HTR-8/SVneo (cell line): ENCODE results near the genes ETFRF1 and PPFIBP1.

GRCh38 chr12:24069651-24070294 lies 120.3 kb upstream of the SOX5 start:
- RRBS = no CpG with 5 or more reads among the region's 7 CpGs

GRCh38 chr12:25051455-25052160 lies 898 bp upstream of the IRAG2 start:
- RRBS = no CpG with 5 or more reads among the region's 6 CpGs

DNA sequence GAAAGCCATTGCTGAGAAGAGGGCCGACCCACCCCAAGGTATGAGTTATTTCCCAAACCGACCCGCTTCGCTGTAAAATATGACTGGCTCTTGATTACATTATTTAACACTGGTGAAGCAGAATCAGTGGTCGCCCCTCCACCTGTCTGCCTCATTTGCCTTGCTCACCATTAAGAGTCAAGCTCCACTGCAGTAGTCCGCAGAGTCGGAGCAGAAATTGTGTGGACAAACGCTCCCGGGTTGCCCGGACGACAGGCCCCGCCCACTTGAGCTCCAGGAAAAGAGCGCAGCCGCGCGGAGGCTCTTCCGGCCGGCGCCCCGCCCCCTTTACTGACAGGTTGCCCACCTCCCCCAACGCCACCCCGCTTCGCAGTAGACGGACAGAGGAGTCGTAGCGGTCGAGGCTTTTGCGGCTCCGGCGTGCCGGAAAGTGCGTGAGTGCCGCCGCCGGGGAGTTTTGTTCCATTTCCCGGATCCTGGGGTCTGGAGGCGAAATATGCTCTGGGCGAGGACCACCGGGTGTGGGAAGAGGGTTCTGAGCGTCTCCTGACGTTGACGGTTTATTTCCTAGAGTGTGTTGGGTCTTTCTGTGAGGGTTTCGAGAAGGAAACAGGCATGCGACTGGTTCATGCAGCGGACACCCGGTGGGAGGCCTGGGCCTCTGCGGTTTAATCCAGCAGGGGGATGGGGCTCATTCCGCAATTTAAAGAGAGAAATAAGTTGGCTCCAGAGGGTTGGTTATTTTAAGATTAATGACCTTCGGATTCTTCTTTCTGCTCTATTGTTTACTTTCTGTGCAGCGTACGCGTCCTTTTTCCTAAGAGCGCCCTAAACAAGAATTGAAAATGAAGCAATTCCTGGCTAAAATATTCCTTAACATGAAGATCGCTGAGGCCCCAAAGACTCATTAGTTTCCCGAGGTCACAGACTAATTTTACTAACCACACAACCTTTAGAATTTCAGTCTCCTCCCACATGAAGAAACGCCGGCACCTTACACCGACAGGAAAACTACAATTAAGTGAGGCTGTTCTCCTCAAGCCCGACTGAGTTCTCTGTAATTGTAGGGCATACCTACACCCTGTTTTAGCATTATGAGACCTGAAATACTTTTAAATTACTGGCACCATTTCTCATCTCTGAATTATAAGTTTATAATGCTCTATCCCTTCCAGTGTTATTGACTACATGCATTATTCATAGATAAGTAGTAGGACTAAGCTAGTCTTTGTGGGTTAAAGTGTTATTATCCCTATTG lies at the start of gene ETFRF1:
Gene ETFRF1, plus strand, starts transcription at position 330 of the 1,258 bp plus-strand sequence.
- RRBS = under 1% methylated on average over 24 of the region's 59 CpGs

DNA sequence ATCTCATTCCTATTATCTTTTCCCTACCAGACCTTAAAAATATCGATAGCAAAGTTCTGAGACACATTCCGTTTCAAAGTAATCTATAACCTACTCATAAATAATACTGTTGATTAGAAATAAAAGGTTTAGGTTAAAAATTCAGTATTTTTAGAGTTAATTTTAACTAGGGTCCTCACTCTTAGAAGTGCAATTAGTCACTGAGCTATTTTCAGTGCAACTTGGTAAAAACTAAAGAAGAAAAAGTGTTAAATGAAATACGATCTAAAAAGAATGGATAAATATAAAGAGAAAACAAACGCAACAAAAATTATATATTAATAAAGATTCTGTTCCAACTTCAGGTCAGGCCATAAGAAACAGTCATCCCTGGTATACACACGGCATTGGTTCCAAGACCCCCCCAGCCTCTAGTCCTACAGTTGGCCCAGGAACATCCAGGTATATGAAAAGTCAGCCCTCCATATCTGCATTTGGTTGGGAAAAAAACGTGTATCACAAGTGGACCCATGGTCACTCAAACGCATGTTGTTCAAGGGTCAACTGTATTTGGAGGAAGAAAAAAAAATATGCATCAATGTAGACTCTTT lies 19.0 kb downstream of the KRAS start:
- RRBS = no CpG with 5 or more reads among the region's 7 CpGs

DNA sequence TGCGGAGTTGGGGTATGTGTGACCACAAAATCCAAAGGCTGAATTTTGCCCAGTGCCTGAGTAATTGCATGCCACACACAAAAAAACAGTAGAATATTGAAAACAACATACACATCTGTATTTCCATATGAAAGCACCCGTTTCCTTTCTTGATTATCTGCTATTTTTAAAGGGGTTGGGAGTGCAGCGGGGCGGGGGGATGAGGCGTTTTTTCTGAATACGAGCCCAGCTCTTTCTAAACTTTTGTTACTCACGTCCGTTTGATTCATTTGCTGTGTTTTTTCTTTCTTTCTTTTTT lies 768 bp upstream of the RASSF8 start:
- RRBS = no CpG with 5 or more reads among the region's 8 CpGs

DNA sequence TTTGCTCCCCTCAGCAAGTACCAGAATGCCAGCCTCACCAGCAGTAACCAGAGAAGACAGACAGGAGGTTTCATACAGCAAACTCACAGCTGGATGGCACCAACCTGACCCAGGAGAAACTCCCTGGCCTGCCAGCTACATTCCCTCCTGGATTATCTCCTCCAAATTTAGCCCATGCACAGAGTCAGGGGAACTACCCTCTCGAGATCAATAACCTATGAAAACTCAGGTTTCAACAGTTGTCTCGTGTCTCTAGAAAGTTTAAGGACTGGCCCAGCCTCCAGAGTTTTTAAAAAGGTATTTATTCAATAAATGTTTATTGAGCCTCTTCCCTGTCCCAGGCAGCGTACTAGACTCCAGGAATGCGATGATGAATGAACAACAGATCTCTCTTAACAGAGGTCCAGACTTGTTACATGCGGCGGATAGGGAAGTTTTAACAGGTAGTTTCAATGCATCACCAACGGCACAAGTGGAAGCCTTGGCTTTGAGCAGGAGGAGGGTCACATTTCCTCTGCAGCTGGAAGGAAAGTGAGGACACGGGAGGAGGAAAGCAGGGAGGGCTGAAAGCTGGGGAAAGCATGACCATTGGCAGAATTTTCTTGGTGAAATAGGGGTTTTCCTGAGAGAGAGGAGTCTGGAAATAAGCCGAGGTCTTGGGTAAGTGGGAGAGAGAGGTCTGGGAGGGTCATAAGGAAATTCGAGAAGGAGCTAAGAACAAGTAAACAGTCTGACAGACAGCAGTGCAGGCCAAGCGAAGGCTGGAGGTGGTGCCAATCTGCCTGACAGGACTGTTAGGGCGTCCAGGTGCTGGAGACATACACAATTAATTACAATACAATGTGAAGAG lies 15.6 kb downstream of the BHLHE41 start:
- RRBS = no CpG with 5 or more reads among the region's 12 CpGs

DNA sequence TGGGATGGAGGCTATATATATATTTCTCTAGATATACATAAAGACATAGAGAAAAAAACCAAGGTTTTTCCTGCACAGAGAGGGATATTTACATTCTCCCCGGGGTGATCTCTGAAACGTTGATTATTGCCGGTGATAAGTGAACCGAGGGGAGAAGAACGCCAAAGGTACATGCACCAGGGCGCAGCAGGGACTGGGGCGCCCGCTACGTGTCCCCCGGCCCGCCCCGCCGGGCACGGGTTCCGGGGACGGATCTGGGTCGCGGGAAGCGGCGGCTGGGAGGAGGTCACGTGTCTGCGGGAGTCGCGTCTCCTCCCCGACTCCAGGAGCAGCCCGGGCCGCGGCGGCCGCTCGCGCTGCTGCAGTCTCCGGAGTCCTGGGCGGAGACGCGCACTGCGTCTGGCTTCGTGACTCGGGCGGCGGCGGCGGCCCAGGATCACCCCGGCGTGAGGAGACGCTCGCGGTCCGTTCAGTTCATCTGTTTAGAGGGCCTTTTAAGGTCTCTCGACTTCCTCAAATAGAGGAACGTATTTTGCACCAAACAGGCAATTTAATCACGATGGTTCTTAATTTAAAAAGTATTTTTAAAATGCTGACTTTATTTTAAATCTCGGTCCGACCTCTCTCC lies 1.6 kb upstream of the BHLHE41 start:
- RRBS = 1% methylated on average over 34 of the region's 54 CpGs

- RRBS = no CpG with 5 or more reads among the region's 12 CpGs
Observed at GRCh38 chr12:26134807-26135812, 10.3 kb upstream of the BHLHE41 start.

DNA sequence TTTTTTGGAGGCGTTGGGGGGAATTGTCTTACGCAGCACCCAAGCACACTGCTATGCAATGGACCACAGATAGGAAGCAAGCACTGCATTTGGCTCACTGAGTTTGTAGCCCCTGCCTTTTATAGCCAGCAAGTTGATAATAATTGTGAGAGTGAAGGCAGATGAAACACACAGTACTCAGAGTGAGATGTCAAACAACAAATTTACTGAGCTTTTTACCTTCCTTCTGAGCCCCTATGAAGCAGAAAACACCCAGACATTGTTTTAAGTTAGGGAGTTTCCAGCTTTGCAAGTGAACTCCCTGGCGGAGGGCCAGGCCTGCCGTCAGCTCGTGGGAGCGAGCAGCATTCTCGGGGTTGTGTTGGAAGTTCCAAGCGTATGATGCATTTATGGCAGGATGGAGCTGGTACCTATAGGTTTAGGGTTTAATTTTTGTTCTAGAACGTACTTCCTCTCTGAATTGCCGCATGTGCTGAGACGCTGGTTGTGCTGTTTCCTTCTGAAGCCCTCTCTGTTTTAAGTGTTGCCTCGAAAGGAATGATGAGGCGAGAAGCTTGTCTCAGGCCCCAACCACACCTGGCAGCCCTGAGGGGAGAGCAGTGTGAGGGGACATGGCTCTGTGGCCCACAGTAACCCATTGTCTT lies 76.5 kb downstream of the SSPN start:
- RRBS = no CpG with 5 or more reads among the region's 13 CpGs

GRCh38 chr12:26274235-26275202 lies 79.1 kb downstream of the SSPN start:
- RRBS = no CpG with 5 or more reads among the region's 11 CpGs

DNA sequence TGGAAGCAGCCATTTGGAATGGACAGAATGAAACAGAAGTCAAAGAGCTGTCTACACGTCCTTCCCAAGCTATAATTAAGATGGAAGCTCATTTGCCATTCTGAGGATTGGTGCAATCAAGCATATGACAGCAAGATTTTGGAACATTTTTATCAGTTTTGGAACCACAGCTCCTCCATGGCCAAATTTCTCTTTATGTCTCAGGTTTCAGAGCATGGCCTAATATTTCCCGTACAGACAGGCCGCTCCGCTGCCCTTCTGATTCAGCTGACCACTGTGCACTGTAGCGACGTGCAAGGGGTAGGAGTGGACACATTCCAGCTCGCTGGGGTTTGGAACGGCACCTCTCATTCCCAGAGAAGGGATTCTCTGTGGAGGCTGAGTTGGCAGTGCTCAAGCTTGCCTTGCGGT lies 92.1 kb downstream of the SSPN start:
- RRBS = no CpG with 5 or more reads among the region's 9 CpGs

DNA sequence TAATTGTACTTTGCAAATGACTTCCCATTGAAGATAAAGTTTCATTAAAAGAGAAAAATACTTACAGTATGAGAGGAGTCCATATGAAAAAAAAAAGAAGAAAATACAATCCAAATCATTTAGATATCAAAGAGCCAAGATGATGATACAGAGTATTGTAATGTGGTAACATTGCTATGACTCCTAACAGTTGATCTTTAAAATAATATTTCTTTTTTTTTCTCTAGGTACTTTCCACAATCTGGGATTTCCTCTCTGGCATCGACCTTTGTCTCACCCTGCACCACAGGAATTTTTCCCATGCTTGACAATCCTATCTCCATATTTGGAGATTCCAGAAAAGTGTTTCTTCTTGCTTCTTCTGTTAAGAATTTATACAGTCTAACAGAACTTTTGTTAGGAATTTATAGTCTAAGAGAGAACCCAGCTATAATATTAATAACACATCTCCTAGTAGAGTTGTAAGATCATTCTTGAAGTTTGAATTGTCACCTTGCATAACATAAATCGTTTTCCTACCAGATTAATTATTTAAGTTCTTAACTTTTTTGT lies 184.4 kb downstream of the ITPR2 start:
- RRBS = no CpG with 5 or more reads among the region's 2 CpGs

DNA sequence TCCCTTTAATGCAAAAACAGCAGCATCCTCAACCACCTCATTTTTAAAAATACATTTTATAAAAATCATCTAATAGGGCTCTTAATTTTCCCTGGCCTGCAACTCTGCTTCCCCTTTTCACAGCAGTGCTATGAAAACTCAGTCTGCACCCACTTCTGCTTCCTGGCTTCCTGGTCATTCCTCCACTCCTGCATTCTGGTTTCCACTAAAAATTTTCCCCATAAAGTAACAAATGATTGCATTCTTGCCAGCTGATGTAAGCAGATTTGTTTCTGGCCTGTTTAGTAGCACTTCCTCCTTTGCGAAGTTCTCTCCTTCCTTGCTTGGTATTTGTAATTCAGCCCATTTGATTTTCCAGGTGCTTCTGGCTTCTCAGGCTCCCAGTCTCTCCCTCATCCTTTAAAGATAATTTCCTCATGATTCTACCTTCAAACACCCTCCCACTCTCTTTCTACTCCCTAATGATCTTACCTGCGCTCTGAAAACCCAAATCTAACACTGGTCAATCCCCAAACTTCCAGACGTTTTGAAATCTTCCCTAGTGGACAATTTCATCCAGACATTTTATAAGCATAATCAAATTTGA lies 127.8 kb downstream of the ITPR2 start:
- RRBS = no CpG with 5 or more reads among the region's 3 CpGs

DNA sequence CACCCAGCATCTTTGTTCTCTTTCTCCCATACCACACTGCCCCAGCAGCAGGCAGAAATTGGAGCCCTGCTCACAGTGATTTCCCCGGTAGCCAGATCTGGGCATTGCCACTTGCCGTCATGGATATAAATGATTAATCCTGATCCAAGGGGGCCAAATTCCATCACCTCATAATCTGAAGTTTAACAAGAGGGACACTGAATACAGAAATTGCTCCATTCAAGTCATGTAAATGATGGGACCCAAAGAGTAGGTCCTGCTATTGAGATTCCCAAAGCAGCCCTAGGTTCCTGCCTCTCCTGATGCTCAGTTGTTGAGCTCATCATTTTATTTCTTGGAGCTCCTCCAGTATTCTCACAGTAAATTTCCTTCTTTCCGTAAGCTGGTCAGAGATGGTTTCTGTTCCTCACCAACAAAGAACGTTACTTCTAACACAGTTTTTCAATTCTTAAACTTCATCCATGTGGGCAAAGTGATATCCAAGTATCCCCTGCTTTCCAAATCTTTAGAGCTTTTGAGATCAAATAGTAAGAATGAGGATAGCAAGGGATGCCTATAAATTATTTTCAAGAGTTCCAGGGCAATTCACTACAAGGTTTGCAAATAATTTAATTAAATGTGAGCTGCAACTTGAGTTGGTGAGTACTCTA lies 11.7 kb downstream of the ITPR2 start:
- RRBS = no CpG with 5 or more reads among the region's 4 CpGs

- RRBS = no CpG with 5 or more reads among the region's 2 CpGs
Observed at GRCh38 chr12:26939881-26940324, 1.6 kb downstream of the FGFR1OP2 start.

DNA sequence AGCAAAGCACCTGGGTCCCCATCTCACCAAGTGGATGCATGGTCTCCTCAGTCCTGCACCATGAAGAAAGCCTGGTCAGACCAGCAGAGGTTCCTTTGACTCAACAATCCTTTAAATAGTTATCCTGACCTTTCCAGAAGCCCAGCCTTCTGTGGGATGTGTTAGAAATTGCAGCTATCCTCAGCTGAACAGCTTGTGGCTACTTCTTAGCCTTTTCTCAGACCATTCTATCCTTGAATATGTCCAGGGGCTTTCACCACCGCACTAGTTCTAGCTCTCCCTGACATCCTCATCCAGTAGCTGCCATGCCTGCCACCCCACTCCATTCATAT lies 57.6 kb upstream of the STK38L start:
- RRBS = no CpG with 5 or more reads among the region's 1 CpG

GRCh38 chr12:27272080-27273379 lies 28.4 kb downstream of the STK38L start:
- RRBS = no CpG with 5 or more reads among the region's 10 CpGs

- RRBS = no CpG with 5 or more reads among the region's 2 CpGs
Observed at GRCh38 chr12:27332620-27332666, 193 bp upstream of the BMAL2 start.

DNA sequence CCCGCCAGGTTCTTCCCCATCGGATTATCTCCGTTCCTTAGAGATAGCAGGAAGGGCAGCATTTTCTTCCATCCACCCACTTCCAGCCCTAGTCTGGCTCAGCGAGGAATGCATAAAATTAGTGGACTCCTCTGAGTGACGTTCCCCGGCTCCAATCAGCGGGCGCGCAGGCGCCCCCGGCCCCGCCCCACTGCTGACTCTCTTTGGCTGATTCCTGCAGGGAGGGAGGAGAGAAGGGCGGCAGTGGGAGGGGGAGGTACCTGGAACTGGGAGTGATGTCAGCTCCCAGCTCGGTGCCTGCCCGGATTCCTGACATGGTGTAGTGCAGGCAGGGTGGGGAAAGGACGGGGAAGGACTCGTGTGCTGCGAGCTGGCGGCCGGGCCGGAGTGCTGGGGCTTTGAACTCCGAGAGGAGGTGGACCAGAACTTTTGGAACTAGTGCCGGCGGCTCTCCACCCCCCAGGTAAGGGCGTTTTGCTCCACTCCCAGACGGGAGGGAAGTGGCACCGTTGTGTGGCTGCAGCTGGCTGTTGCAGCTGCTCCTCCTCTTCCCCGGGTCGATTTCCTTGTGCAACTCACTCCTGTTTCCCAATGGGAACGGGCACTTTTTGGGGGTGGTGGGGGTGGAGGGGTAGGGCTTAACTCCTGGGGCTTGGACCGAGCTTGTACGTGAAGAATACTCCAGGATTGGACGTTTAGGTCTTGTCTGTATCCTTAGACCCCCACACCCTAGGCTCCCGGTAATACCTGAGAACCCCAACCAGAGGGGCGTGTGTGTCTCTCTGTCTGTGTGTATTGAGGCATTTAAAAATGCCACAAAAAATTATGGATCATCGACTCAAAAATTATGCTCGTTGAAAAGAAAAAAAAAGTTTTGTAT lies at the start of gene PPFIBP1:
Gene PPFIBP1, plus strand, starts transcription at position 304 of the 880 bp plus-strand sequence.
- RRBS = 1% methylated on average over 15 of the region's 37 CpGs